Keratinocyte (primary cell): ENCODE measurements around the genes TMEM63A, MIXL1 and LIN9.

DNA sequence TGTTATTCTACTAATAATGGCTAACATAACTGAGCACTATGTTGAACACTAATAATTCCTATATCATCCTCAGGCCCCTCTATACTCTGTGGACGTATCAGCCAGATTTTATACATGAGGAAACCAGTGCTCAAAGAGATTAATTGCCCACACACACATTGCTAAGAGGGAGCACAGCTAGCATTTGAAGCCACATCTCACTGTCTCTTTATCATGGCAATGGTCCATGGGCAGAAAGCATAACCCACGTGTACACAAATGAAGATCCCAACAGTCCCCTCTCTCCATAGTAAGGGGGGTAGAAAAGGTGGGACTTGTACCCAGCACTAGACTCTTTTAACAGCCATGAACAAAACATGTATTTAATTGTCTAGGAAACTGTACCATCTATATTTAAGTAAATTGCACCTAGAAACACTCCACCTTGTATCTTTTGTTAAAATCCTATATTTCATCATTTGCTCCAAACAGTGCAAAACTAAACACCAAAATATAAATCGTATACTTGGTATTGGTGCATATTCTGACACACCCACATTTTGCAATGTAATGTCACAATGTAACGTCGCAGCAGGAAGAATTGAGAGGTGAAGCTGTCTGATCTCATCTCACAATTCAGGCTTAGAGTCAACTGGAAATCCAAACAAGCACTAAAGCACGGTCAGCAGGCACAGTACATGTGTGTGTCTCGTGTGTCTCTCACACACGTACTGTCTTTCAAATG, 27.2 kb downstream of the LBR start:
CAGE:
- cytosol, long polyA minus RNA = no peak
- cytosol, long polyA plus RNA = no peak
- long polyA plus RNA = no peak
- nucleus, long polyA minus RNA = no peak
- nucleus, long polyA plus RNA = no peak

CAGE:
- cytosol, long polyA minus RNA = no peak
- cytosol, long polyA plus RNA = no peak
- long polyA plus RNA = no peak
- nucleus, long polyA minus RNA = no peak
- nucleus, long polyA plus RNA = no peak
Measured at GRCh38 chr1:225634394-225635049, 18.4 kb downstream of the ENAH start.

CAGE:
- cytosol, long polyA minus RNA = no peak
- cytosol, long polyA plus RNA = no peak
- long polyA plus RNA = no peak
- nucleus, long polyA minus RNA = no peak
- nucleus, long polyA plus RNA = no peak
Measured at GRCh38 chr1:225810707-225811529, 994 bp downstream of the EPHX1 start.

CAGE:
- cytosol, long polyA minus RNA = no peak
- cytosol, long polyA plus RNA = no peak
- long polyA plus RNA = no peak
- nucleus, long polyA minus RNA = no peak
- nucleus, long polyA plus RNA = no peak
Measured at GRCh38 chr1:225812812-225814085, 3.3 kb downstream of the EPHX1 start.

DNA sequence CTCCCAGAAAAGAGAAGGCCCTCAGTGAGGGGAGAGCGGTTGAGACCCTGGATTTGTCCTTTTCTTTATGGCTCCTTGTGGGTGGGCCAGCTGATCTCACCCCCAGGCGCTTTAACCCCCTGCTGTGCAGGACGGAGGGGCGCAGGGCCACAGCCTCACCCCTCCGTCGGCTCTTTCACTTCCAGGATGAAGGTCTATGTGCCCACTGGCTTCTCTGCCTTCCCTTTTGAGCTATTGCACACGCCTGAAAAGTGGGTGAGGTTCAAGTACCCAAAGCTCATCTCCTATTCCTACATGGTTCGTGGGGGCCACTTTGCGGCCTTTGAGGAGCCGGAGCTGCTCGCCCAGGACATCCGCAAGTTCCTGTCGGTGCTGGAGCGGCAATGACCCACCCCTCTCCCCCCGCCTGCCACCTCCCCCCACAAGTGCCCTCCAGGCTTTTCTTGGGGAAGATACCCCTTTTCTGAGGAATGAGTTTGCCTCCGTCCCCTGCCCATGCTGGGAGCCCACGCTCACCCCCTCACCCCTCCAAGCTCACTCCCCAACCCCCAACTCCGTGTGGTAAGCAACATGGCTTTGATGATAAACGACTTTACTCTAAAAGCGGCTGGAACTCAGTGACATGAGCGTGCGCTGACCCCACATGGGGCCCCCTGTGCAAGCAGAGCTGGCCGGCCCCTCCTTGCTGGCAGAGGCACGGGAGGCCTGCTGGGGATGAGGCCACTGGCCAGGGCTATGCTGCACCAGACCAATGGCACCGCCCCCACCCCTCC, 35.2 kb downstream of the EPHX1 start:
CAGE:
- cytosol, long polyA minus RNA = no peak
- cytosol, long polyA plus RNA = no peak
- long polyA plus RNA = no peak
- nucleus, long polyA minus RNA = no peak
- nucleus, long polyA plus RNA = no peak

DNA sequence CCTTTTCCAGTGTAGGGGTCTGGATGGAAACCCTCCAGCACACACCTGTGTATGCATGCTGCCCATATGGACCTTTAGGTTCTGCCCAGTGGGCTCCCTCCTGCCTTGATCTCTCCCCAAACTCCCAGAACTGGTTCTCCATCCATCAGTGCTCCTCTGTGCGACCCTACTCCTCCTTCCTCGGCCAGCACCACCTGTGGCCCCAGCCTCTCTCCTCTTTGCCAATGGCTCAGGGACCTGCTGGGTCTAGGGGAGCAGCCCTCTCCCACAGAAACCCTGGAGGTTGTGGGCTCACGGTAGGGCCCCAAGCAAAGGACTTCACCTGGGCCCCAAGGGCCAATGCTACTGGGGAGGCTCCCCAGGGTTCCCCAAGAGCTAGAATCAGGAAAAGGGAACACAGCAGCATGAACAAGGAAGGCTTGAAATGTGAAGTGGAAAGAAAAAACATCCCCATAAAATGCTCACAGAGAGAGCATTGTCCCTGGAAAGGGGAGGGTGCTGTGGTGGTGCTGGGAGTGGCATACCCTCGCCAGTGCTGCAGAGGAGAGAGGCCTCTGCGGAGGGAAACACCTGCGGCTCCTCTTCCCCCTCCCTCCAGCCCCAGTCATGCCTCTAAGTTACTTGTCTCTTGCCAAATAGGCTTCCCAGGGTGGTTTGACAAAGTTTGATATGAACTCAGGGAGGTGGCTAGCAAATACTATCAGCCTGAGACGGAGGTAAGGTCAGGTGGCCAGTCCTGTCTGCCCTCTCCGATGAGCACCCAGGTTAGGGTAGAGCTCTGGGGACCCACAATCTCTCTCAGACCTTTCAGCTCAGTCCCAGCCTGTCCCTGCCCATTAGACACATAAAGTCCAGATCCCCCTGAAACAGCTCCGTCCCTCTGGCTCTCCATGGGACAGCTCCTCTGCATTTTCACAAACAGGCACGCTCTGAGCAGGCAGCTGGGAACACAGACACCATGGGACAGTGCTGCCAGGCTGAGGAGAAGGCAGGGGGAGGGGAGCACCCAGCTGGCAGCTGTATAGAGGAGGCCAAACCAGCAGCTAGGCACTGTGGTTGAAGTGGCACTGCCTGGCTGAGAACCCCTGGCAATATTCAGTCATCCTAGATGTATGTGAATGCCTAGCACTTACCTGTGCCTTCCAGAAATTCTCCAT, 2.4 kb downstream of the TMEM63A start:
CAGE:
- cytosol, long polyA minus RNA = no peak
- cytosol, long polyA plus RNA = no peak
- long polyA plus RNA = no peak
- nucleus, long polyA minus RNA = no peak
- nucleus, long polyA plus RNA = no peak

CAGE:
- cytosol, long polyA minus RNA = no peak
- cytosol, long polyA plus RNA = no peak
- long polyA plus RNA = start-site peak on the minus strand at chr1:225882358-225882403, 167 and 76 reads in 2 replicates
- nucleus, long polyA minus RNA = start-site peak on the minus strand at chr1:225882333-225882430, 151 reads
- nucleus, long polyA plus RNA = start-site peak on the minus strand at chr1:225882332-225882430, 324 and 231 reads in 2 replicates
Measured at GRCh38 chr1:225882206-225882589, at the start of gene TMEM63A. Gene TMEM63A, minus strand, starts transcription at chr1:225882380.

DNA sequence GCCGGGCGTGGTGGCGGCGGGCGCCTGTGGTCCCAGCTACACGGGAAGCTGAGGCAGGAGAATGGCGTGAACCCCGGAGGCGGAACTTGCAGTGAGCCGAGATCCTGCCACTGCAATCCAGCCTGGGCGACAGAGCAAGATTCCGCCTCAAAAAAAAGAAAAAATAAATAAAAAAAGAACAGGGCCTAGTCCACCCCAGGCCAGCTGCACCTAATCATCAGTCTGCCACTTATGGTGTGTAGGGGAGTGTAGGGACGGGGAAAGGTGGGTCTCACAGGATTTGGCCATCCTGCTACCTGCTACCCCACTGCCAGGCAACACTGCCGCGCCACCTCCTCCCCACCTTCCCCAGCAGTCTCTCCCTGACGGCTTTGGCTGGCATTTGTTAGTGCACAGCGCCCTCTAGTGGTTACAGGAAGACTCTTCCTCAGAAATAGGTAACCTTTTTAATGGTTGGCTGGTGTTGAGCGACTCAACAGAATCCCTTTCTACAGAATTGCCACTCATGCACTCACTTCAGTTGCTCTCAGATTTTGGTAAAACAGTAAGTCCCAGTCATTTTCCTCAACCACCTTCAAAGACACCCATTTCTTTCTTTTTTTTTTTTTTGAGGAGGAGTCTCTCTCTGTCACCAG, 23.3 kb downstream of the SDE2 start:
CAGE:
- cytosol, long polyA minus RNA = no peak
- cytosol, long polyA plus RNA = no peak
- long polyA plus RNA = no peak
- nucleus, long polyA minus RNA = no peak
- nucleus, long polyA plus RNA = no peak

DNA sequence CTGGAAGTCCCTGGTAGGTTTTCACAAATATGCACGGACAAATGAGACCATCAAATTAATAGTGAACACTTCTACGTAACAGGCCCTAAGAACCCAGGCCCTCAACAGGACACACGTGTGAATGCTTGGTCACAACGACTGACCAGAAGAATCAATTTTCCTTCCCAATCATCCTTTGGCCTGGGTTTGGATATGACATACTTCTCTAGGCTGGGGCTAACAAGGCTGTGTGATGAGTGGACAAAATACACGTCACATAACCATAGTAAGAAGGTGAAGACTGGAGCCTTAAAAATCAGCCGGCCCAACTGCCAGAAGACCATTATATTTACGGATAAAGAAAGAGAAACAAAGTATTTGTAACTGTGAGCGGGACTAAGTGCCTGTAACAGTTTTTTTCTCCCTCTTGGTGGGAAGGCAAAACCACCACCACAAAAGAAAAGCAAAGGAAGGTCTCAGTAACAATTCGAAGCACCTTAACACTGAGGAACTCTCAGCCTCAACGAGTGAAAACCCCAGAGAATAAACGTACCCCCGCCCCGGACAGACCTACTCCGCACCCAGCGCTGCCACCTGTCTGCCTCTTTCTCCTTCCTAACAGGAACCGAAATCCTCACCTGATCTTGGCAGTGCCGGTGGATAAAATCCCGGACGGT, 439 bp downstream of the SDE2 start:
CAGE:
- cytosol, long polyA minus RNA = no peak
- cytosol, long polyA plus RNA = no peak
- long polyA plus RNA = no peak
- nucleus, long polyA minus RNA = no peak
- nucleus, long polyA plus RNA = no peak

GRCh38 chr1:226002686-226003243, 3.6 kb upstream of the SDE2 start:
CAGE:
- cytosol, long polyA minus RNA = no peak
- cytosol, long polyA plus RNA = no peak
- long polyA plus RNA = no peak
- nucleus, long polyA minus RNA = no peak
- nucleus, long polyA plus RNA = no peak

DNA sequence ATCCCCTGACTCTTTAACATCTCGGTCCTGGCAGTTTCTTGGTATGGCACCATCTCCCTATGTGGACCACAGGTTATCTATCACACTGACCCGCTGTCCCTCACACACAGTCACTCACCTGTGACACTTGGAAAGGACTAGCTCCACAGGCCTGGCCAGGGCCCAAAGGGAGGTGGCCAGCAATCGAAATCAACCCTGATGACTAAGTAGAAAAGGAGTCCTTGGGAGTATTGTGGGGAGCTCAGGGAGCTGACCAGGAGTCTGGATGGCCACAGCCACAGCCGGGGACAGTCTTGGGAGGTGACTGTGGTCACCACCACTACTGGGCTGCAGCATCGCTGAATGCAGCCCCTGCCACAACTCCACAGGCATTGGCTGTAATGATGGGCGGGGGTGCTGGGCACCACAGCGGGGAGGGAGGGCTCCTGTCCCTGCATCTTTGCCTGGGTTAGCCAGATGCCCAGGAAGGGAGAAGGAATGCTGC, 61.1 kb downstream of the H3-3A start:
CAGE:
- cytosol, long polyA minus RNA = no peak
- cytosol, long polyA plus RNA = no peak
- long polyA plus RNA = no peak
- nucleus, long polyA minus RNA = no peak
- nucleus, long polyA plus RNA = no peak

CAGE:
- cytosol, long polyA minus RNA = no peak
- cytosol, long polyA plus RNA = no peak
- long polyA plus RNA = no peak
- nucleus, long polyA minus RNA = no peak
- nucleus, long polyA plus RNA = no peak
Measured at GRCh38 chr1:226165683-226166291, 20.8 kb downstream of the ACBD3 start.

DNA sequence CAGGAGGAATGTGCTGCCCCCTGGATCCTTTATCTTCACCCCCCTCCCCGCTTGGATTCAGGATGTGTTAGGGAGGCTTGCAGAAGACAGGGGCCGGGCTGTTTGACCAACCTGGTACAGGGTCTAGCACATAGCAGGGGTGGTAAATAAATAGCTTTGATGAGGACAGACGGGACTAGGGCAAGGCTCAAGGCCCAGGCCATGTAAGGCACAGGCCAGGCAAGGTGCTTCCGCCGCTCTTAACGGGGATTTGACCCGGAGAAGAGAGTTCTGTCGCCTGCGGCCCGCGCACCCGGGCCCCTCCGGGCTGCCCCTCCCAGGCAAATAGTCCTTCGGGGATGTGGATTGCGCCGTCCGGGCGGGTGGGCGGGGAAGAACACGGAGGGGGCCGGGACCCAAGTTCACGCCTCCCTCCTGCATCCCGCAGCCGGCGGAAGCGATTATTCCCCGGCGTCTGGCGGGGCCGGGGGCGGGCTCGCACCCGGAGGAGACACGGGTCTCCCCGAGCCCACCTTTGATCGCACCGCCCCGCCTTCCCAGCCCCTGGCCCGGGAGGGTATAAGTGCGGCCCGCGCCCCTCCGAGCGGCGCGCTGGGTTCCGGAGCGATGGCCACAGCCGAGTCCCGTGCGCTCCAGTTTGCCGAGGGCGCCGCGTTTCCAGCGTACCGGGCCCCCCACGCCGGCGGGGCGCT, at the start of gene MIXL1:
TSS of gene MIXL1 (plus strand) at position 589 of the 692 bp plus-strand sequence.
CAGE:
- cytosol, long polyA minus RNA = no peak
- cytosol, long polyA plus RNA = no peak
- long polyA plus RNA = no peak
- nucleus, long polyA minus RNA = no peak
- nucleus, long polyA plus RNA = no peak

DNA sequence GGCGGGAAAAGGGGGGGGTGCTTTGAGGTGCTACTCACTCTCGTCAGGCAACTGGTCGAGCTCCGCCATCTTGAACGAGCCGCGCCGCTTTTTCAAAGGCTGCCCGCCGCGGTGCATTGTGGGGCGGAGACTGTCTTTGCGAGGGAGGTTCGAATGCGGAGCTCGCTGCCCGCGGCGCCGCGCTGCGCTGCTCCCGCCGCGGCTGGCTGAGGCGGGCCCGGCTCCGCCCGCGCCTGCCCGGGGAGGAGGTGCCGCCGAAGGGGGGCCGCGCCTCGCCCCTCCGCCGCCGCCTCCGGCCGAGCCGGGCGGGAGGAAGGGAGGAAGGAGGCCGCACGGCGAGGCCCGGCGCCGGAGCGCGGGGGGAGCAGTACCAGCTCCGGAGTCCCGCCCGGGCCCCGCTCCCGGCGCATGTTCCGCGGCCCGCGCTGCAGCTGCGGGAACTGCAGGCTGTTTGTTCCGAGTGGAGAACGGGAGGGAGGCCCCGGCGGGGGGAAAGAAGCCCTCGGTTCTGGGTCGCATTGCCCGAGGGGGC, at the start of gene LIN9:
TSS of gene LIN9 (minus strand) at position 94 of the 532 bp plus-strand sequence.
CAGE:
- cytosol, long polyA minus RNA = no peak
- cytosol, long polyA plus RNA = no peak
- long polyA plus RNA = start-site peak on the minus strand centred at position 74 of the sequence, 20 bp wide, 46 and 58 reads in 2 replicates
- nucleus, long polyA minus RNA = start-site peak on the minus strand centred at position 74 of the sequence, 20 bp wide, 20 reads
- nucleus, long polyA plus RNA = no peak

CAGE:
- cytosol, long polyA minus RNA = no peak
- cytosol, long polyA plus RNA = no peak
- long polyA plus RNA = no peak
- nucleus, long polyA minus RNA = no peak
- nucleus, long polyA plus RNA = no peak
Measured at GRCh38 chr1:226647141-226647647, 91.9 kb downstream of the ITPKB start.

GRCh38 chr1:226662679-226663552, 76.2 kb downstream of the ITPKB start:
CAGE:
- cytosol, long polyA minus RNA = no peak
- cytosol, long polyA plus RNA = no peak
- long polyA plus RNA = no peak
- nucleus, long polyA minus RNA = no peak
- nucleus, long polyA plus RNA = no peak

GRCh38 chr1:226685123-226685885, 53.8 kb downstream of the ITPKB start:
CAGE:
- cytosol, long polyA minus RNA = no peak
- cytosol, long polyA plus RNA = no peak
- long polyA plus RNA = no peak
- nucleus, long polyA minus RNA = no peak
- nucleus, long polyA plus RNA = no peak

DNA sequence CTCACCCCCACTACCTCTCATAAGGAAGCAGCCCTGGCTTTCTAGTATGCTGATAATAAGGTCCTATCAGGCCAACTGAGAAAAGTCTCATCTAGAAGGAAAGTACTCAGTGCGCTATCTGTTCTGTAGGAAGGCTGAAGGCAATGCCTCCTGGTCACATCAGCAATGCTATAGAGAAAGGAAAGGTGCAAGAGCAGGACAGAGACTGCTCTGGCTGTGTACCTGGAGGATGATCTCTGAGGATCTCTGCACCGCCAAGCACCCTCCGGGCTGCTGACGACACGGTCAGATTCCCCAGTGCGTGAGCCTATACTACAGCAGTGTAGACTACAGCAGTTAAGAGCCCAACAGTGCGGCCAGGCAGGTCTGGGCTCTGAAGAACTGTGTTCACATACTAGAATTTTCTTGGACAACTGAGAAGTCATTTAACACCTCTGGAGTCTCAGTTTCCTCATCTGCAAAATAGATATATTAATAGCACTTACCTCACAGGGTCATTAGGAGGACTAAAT, 40.0 kb downstream of the ITPKB start:
CAGE:
- cytosol, long polyA minus RNA = no peak
- cytosol, long polyA plus RNA = no peak
- long polyA plus RNA = no peak
- nucleus, long polyA minus RNA = no peak
- nucleus, long polyA plus RNA = no peak

DNA sequence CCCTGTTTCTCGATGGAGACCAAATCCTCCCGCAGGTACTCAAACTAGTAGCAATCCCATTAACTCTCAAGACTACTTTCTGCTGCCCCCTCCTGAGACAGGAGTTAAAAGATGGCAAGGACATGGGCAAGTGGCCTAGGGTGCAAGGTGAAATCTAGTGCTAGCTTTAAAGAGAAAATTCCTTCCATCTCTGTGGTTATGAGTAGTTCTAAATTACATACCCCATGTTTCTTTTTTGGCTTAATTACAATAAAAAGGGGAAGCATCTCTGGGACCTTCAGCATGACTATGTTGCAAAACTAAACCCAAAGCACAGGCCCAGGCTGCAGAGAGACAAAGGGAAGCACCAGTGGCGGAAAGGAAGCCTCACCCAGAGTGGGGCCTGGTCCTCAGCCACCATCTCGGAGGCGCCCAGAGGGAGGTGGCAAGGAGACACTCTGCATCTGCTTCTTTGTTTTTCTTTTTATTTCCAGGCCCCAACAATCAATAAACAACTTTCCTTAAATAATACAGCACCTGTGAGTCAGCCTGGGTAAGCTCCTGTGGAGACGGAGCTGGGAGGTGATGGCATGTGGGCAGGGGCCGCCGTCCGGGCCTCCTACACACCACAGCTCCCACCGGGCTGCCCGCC, 21.8 kb downstream of the ITPKB start:
CAGE:
- cytosol, long polyA minus RNA = no peak
- cytosol, long polyA plus RNA = no peak
- long polyA plus RNA = no peak
- nucleus, long polyA minus RNA = no peak
- nucleus, long polyA plus RNA = no peak

GRCh38 chr1:226735987-226737088, 2.7 kb downstream of the ITPKB start:
CAGE:
- cytosol, long polyA minus RNA = no peak
- cytosol, long polyA plus RNA = no peak
- long polyA plus RNA = no peak
- nucleus, long polyA minus RNA = no peak
- nucleus, long polyA plus RNA = no peak